Non-pigmented ciliary epithelial cell (primary cell): Measurements from ENCODE around the genes SS18, PSMA8, TAF4B, AQP4 and DSC2.

DNA sequence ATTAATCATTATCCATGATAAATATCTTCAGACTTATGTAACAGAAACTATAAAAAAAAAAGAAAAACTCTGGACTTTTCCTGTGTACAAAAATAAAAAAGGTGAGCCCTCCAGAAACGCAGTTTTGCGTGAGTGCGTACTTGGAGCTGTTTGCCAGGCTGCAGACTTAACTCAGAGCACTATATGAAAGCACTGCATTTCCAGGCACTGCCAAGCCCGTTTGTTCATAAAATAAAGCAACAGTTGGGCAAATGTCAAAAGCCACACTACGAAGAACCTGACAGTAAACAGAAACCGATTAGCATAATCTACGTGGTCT is 1.3 kb downstream of the SS18 start:
- RRBS = no CpG with 5 or more reads among the region's 7 CpGs

DNA sequence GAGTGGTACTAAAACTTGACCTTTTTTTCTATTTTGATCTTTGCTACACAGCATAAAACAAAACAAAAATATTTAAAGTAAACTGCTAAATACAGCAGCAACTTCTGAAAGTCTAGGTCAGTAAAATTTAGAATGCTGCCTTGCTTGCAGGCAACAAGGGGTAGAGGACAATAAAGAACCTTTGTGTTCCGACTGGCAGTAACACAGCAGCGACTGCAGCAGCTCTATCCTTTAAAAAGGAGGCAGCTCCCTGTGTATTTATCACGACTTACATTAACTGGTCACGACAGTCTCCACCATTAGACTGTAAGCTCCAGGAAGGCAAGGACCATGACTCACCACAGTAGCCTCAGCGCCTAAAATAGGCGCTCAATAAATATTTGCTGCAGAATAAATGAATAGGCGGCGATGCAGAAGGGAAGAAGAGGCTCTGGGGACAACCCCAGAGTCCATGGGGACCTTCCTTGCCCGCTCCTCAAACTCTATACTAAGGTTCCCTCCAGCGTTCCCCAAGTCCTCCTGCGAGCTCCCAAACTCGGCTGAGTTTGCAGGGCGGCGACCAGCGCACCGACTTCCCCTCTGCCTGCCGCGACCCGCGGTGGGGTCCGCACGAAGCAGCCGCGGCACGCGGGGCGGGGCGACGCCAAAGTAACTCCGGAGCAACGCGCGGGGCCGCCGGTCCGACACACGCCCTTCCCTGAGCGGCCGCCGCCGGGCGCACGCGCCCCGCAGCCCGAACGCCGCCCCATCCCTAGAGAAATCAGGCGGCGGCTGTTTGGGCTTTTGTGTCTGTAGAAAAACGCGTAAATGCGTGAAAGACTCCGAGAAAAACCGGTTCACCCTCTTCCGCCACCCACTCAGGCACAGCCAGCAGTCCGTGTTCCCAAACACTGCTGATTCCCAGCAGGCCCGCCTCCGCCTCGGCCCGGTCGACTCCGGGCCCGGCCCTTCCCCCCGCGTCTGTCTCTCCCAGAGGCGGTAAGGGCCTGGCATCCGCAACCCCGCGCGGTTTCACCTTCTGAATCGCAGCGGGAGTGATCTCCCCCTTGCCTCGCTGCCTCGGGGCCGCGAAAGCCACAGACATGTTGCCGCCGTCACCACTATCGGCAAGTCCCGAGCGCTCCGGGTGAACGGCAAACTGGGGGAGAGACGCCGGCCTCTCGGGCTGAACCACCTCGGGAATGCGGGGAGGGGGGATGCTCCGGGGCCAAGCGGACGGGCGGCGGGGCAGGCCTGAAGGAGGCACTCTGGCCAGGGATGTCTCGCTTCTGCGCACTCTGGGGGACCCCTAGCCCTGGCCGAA is at the start of gene SS18:
SS18 (minus strand) TSS at position 1,128 of the 1,303 bp plus-strand sequence.
- RRBS = 2% methylated on average over 11 of the region's 97 CpGs

- RRBS = no CpG with 5 or more reads among the region's 40 CpGs
Observed at GRCh38 chr18:26133439-26134143, at the start of gene PSMA8. TSS of gene PSMA8 (plus strand) at chr18:26133869.

DNA sequence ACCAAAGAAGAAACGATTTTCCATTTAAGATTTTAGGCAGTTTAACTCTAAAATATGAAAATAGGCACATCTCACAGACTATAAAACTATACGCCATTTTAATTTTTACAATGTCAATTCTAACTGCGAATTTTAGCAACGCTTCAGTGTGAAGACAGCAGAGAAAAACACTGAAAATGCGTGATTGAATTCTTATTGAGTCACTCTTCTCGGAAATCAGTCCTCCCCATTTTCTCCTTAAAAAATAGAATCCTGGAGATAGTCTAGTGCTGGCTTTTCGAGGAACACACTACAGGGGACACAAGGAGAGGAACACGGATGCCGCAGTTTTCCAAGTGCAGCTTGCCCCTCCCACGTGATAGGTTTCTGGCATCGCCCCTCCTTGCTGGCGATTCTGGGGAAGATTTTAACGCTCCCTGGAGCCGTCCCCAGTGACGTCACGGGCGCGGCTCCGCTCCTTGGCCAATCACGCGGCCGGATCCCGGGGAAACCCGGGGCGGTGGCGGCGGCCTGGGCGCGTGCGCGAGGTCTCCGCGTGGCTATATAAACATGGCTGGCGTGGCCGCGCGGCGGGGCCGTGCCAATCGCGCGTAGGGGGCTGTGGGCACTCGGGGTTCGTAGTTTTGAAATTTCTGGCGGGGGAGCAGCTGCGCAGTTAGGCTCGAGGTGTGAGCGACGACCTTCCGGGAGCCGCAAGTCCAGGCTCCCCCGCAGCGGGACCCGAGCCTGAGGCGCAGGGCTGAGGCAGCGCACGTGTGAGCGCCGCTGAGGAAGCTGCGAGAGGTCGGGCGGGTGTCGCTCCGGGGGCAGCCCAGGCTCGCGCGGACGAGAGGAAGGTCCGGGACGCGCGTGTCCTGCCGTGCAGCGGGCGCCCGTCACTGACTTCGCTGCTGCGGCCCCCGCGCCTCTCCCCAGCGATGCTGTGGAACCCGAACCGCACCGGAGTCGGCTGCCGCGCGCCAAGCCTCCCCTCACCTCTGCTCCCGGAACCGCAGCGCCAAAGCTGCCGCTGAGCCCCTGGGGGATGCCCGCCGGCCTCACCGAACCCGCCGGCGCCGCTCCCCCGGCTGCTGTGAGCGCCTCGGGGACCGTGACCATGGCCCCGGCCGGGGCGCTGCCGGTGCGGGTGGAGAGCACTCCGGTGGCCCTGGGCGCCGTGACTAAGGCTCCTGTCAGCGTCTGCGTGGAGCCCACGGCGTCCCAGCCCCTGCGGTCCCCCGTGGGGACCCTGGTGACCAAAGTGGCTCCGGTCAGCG is at the start of gene TAF4B:
TAF4B (plus strand) TSS at position 536 of the 1,256 bp plus-strand sequence.
- RRBS = 1% methylated on average over 36 of the region's 119 CpGs

GRCh38 chr18:26390090-26390709 is 158.2 kb downstream of the KCTD1 start:
- RRBS = no CpG with 5 or more reads among the region's 3 CpGs

- RRBS = no CpG with 5 or more reads among the region's 8 CpGs
Observed at GRCh38 chr18:26650687-26651426, 102.5 kb upstream of the KCTD1 start.

- RRBS = no CpG with 5 or more reads among the region's 8 CpGs
Observed at GRCh38 chr18:26865289-26866023, at the start of gene AQP4. TSS of gene AQP4 (minus strand) at chr18:26865707.

- RRBS = 17% methylated on average over 2 of the region's 3 CpGs
Observed at GRCh38 chr18:27605326-27605606, 420.2 kb upstream of the CHST9 start.

- RRBS = no CpG with 5 or more reads among the region's 6 CpGs
Observed at GRCh38 chr18:28009426-28010022, 167.4 kb downstream of the CDH2 start.

DNA sequence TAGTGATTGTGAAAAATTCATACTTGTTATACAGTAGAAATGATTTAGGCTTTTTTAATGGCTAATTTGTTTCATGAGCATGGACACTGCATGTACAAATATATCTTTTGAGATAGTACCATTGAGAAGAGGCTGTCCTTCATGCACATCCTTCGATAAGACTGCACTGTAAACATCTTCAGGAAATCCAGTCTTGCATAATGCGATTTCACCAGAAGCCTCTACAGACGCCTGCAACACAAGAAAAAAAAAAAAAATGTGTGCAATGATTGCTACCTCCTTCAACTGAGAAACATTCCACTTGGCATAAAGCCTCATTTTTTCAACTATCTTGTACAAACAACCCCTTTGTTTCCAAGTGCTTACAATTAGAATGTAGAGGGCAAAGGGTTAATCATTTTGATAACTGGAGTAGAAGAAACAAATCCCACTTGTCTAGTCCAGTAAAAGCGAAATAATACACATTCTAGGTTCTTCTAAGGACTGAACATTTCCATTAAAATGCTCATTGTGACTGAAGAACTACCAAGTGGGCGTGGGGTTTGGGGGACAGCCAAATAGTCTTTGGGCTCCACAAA is 29.3 kb downstream of the CDH2 start:
- RRBS = no CpG with 5 or more reads among the region's 5 CpGs

DNA sequence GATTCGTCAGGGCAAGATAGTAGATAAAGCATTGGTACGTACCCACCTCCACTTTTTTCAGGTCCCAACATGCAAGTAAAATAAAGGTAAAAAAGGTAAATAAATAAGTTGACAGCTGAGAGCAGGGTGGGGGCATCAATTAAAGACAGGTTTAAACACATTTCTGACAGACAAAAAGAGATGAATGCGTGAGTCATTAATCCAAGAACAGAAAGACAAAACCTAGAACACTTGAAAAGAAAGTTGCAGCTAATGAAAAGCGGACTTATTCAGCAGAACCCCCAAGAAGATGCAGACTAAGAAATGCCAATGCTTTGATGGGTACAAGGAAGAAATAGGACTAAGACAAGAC is 979.6 kb upstream of the CDH2 start:
- RRBS = no CpG with 5 or more reads among the region's 4 CpGs

GRCh38 chr18:31041352-31042034 is 1.0 kb downstream of the DSC3 start:
- RRBS = no CpG with 5 or more reads among the region's 50 CpGs

DNA sequence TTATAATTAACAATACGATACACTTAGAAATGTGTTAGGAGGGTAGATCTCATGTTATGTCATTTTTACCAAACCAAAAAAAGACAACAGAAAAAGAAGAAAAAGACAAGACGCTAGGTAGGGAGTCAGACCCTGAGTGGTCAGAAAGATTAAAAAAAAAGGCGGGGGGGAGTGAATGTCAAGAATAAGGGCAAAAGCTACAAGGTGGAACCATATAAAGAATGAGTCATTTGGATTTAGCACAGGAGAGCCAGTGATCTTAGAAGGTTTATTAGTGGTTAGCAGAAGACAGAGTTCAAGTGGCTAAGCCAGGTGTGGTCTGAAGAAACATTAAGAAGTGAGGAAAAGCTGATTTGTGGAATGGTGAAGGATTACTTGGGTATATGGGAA is 2.8 kb downstream of the DSC2 start:
- RRBS = no CpG with 5 or more reads among the region's 3 CpGs

- RRBS = 3% methylated on average over 27 of the region's 64 CpGs
Observed at GRCh38 chr18:31101834-31102771, at the start of gene DSC2. TSS of gene DSC2 (minus strand) at chr18:31102421.

- RRBS = no CpG with 5 or more reads among the region's 6 CpGs
Observed at GRCh38 chr18:31225645-31226282, 63.1 kb upstream of the DSC1 start.

DNA sequence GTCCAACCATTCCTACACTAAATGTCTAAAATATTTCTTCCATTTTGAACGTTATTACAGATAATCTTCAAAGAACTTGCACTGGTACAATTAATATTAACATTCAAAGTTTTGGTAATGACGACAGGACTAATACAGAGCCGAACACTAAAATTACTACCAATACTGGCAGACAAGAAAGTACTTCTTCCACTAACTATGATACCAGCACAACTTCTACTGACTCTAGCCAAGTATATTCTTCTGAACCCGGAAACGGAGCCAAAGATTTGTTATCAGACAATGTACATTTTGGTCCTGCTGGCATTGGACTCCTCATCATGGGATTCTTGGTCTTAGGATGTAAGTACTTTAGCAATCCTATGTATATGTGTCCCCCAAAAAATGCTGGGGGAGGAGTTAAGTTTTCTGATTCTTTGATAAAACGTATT is 21.7 kb downstream of the DSG1 start:
- RRBS = no CpG with 5 or more reads among the region's 6 CpGs

DNA sequence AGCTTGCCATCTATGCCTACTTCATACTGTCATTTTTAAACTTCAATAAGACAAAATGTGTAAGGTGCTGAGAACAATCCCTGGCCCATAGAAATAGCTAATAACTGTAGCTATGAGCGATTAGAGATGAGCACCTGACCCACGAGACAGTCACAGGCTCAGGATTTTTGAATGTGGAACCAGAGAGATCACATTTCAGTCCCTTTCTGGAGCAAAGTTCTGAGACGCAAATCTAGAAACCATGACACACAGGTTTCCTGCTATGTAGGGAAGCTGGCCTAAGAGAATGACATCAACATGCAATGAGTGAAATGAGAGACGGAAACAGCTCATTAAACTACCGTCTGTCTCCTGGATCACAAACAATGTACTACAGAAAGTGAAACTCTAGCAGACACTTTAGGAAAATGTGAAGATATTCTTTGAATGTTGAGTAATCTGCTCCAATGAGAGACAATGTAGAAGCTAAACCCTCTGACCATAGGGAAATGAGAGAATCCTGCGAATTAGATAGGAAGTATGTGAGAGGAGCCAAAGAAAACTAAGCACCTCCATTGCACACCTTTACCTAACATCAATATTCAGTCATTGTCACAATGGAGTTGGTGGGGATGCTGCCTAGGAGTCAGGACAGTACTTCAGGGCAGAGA is 25.5 kb downstream of the B4GALT6 start:
- RRBS = no CpG with 5 or more reads among the region's 6 CpGs

DNA sequence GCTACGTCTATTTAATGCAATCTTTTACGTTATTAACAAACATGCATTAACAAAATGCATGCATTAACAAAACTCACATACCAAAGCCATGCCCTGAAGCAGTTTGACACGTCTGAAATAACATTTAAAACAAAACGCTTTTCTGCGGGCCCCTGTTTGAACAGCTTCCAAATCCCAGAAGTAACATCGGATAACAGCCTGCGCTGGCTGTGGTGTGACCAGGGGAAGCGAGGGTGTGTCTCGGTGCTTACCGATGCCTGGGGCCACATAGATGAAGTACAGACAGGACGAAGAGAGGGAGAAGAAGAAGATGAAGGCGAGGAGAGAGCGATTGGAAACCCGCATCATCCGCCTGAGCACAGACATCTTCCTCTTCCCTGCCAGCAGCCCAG is 324 bp downstream of the B4GALT6 start:
- RRBS = no CpG with 5 or more reads among the region's 15 CpGs

DNA sequence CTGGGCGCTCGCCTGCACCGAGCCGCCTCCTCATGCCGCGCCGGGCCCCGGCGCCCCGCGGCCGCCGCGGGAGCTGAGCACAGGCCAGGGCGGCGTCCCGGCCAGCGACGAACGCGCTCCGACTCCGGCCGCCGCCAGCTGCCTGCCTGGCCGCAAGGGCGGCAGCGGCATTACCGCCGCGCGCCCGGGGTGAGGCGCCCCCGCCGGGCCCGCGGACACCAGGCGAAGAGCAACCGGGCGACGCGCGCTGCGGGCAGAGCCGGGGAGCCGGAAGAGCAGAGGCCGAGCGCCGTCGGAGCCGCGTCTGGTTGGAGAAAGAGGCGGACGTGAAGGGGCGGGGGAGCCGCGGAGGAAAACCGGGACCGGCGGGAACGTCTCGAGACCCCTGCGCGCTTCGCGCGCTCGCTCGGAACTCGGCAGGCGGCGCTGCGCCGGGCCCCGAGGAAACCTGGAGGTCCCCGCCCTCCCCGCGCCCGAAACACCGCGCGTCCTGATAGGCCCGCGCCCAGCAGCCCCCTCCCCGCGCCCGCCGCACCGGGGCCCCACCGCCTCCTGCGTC is 752 bp upstream of the B4GALT6 start:
- RRBS = 2% methylated on average over 65 of the region's 92 CpGs

DNA sequence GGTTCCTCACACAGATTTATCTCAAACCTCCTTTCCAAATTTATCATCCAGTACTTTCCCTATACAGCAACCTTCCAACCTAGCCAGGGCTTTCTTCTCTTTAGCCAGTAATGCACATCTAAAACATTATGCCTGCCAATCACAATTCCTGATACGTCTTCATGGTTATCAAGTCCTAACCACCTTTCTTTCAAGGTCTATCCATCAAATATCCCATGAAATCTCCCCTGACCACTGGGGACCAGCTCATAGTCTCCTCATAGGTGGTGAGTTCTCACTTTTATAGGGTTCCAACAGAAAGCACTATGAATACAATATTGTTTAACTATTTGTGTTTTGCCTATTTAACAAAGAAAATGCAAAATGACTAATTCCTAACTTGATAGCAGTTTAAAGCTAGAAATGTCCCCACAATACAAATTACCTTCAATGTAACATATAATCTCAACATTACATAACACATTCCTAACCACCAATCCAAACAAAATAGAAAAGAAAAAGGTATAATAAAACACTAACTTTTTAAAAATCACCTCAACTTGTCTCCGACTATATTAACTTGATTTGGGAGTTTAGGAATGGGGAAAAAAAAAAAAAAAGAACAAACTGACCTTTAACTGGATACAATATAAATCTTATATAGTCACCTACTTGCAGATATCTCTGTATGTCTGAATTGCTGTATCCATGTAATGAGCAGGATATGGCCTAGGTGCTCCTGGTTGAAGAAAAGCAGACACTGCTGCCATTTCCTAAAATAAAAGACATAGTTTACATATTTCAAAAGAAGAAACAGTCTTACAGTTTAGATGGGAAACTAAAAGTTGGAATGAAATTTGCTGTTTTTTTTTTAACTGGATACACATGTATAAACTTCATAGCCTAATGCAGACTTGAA is 42.4 kb downstream of the TRAPPC8 start:
- RRBS = no CpG with 5 or more reads among the region's 2 CpGs